Progenitor cell of endocrine pancreas (in vitro differentiated cells): ENCODE measurements around a stretch of chr3.

GRCh38 chr3:17502764-17503325, 239.6 kb downstream of the TBC1D5 start:
- PRO-cap = no peak

GRCh38 chr3:17572194-17572903, 170.1 kb downstream of the TBC1D5 start:
- PRO-cap = no peak

GRCh38 chr3:18223384-18224056, 201.6 kb downstream of the SATB1 start:
- PRO-cap = no peak

DNA sequence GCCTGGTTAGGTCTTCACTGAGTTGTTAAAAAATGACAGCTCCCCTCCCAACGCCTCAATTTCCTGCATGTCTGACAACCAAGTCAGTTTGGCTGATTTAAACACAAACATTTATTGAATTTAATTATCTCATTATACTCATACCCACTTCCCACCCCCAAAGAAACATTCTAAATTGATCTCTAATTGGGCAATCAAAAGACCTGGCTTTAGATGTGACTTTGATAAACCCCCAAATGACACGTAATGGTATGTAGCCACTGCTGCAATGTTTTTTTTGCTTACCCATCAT, 28.3 kb downstream of the SATB1 start:
- PRO-cap = no peak

DNA sequence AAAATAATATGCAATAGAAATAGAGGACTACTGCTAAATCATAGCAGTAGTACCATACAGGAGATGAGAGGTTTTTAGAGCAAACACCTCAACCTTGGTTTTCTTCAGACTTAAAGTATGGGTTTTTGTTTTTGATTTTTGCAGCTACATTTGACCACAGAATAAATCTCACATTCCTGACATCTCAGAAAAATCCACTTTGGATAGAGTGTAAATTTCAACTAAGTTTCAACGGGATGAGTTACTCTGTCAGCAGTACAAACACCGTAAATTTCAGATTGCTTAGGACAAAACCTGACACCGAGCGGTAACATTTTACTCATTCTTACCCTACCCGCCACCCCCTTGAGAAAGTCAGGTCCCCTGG, 17.8 kb upstream of the SATB1 start:
- PRO-cap = no peak

GRCh38 chr3:18446011-18446406, 20.9 kb upstream of the SATB1 start:
- PRO-cap = no peak

DNA sequence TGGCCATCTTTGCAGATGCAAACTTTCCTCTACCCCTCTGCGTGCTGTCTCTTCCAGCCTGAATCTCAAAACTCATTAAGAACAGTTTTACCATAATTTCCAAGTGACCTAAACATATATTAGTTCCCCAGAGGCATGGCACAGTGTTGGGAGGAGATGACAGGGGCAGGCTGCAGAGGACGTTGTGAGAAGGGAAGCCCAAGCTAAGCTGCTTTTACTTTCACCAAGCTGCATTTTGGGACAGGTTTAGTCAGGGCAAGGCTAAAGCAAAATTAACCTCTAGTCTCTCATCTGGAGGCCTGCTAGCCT, 318.6 kb upstream of the SATB1 start:
- PRO-cap = no peak

- PRO-cap = no peak
Measured at GRCh38 chr3:19432624-19433107, 284.4 kb downstream of the KCNH8 start.

- PRO-cap = no peak
Measured at GRCh38 chr3:19702420-19703105, 231.5 kb downstream of the EFHB start.

DNA sequence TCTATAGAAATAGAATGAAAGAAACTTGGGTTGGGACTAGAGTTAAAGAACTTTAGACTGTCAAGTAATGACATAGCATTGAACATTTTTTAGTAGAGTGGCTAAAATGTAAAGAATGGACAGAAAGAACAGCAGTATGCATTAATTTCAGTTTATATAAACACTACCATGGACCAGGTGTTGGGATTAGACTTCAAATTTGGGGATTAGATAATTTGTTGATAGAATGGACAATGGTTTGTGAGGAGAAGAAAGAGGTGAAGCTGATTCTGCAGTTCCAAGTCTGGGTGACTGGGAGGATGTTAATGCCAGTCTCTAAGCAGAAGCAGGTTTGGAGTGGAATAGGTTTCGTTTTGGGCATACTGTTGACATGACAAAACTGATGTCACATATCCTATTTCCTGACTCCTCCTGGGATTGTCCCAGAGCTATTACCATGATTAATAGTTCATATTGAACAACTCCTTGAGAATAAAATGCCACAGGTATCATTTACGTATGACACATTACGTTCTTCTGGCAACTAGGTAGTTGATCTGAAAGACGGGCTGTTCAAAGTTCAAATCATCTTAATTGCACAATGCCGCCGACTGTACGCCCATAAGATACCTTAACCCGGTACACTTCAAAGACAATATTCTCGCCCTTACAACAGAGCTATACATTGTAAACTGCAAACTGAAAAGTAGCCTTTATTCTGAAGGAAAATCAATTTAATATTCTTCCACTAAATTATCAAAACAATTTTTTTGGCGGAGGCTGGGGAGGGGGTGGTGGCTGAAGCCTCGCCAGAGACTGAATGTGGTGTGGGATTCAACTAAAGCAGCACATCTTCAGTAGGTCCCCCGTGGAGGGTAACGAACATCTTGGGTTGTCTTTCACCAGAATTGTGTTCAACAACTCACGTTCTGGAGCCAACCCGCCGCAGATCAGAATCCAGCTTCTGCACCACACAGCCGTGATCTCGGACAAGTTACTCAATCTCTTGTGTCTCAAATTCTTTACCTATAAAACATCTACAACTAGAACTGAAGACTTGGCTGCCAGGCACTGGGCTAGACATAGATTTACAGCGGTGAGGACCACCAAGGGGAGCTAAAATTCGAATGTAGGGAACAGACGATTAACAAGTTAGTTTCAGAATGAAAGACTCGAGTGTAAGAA, 1.3 kb upstream of the RAB5A start:
- PRO-cap = no peak

DNA sequence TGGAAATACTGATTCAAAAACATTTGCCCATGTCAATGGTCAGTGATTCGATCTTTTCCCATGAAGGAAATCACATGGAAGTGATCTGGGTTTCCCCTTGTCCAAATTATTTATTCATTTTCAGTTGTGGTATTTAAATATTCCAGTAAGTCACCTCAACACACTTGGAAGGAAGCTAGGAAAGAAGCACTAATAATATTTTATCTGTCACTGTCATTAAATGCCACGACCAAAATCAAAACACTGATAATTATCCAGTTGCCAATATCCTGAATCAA, 78.5 kb downstream of the ZNF385D start:
- PRO-cap = no peak

DNA sequence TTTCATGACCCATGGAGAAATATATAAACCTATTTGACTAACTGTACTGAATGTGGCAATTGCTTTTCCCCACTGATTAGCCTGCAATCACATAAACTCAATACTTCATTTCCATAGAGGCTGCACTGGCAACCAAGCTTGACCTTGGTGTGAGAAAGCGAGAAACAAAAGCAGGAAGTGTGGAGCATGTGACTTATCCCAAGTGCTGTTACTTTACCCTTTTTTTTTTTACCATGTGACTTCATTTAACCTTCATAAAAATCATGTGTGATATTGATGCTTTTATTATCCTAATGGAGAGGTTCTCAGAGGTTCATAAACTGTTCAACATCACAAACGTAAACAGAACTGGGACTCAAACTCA, 34.8 kb upstream of the ZNF385D start:
- PRO-cap = no peak

- PRO-cap = no peak
Measured at GRCh38 chr3:23202302-23202834, 759 bp upstream of the UBE2E2 start.

- PRO-cap = no peak
Measured at GRCh38 chr3:23389628-23390161, 186.6 kb downstream of the UBE2E2 start.

DNA sequence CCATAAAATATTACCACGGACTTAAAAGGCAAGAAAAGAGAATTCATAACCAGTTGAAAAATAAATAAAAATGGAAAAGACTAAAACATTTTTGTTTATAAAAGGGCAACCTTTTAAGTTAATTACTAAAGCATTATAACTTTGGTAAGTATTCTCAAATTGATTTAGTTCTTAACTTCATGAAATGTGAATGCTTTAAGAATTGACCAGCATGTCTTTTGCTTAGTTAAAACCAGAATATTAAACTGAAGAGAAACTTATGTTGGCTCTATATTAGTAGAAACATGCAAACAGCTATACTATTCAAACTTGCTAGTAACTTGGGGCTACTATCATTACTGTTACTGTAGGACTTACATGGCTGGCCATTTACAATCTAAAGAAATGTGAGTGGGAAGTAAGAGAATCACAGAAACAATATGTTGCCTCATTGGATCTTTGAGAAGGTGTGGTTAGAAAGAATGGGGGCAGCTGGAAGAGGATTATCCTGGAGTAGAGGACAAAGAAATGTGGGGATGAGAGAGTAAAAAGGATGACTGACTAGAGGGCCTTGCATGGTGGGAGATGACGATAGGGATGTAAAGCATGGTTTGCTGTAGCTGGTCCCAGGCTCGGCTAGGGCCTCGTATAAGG, 254.5 kb upstream of the UBE2E1 start:
- PRO-cap = no peak

GRCh38 chr3:23618876-23619158, 186.9 kb upstream of the UBE2E1 start:
- PRO-cap = no peak

GRCh38 chr3:23663197-23663423, 142.6 kb upstream of the UBE2E1 start:
- PRO-cap = no peak

DNA sequence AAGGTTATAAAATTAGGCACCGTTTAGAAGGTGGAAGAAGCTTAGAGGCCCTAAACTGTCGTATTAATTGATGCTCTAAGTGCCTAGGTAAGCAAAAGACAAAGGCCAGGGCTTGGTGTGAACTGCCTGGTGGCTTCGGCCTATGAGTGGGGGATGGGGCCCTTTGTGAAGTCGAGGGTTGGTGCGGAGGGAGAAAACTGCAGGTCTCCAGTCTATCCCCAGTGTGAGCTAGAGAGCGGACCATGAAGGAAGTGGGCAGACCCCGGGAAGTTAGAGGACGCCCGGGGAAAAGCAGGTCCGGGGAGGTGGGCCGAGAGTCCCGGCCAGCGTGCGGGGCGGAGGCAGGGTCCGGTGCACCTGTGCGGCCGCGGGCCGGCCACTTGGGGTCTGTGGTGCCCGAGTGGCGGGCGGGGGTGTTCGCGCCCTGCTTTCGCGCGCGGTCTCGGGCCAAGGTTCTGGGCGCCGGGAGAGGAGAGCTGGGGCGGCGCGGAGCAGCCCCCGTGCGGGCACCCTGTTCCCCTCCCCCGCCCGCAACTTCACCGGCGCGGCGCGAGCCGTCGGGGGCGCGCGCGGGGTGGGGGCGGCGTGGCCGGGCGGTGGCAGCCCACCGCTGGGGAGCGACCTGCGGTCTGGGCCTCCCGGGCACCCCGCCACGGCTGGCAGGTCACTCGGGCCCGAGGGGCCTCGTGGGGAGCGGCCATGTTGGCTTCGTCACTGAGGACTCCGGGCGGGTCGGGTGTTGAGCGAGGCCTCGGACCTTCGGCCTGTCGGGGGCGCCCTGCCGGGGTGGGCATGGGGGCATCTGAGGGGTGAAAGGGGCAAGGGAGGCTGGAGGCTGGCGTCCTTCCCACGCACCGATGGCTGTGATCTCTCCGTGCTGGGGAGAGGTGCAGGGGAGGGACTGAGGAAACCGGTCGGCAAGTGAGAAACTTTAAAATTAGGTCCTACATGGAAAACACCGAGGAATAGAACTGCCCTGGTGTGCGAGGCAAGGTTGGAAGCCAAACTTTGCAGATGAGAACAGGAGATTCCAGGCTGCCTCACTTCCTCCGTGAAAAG, 4.8 kb downstream of the UBE2E1 start:
- PRO-cap = bidirectional peak, plus-strand start at position 221 of the sequence, minus-strand start at position 444 of the sequence; bidirectional peak, plus-strand start at position 667 of the sequence, minus-strand start at position 658 of the sequence; bidirectional peak, plus-strand start at position 930 of the sequence, minus-strand start at position 871 of the sequence

GRCh38 chr3:23821673-23822415, 16.1 kb downstream of the UBE2E1 start:
- PRO-cap = no peak

GRCh38 chr3:24260417-24261020, 234.1 kb downstream of the THRB start:
- PRO-cap = no peak